Measurements from ENCODE around the genes SELENOK and ARHGEF3.

DNA sequence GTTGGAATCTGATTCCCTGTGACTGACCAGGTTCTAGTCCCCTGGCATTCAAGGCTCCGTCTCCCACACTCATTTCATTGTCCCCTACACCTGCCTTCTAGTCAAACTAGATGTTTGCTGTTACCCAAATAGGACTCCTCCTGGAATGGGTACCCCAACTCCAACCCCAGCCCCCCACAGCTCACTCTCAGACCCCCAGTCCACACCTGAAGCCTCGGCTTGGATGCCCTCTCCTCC is 38.0 kb downstream of the TKT start:
- RRBS = no CpG with 5 or more reads among the region's 2 CpGs

GRCh38 chr3:53370487-53371190 is 23.3 kb upstream of the DCP1A start:
- RRBS = no CpG with 5 or more reads among the region's 30 CpGs

- RRBS = 6% methylated on average over 32 of the region's 56 CpGs
Observed at GRCh38 chr3:53495482-53496128, 1.2 kb downstream of the CACNA1D start.

- RRBS = no CpG with 5 or more reads among the region's 11 CpGs
Observed at GRCh38 chr3:53753388-53754014, 92.7 kb downstream of the CHDH start.

DNA sequence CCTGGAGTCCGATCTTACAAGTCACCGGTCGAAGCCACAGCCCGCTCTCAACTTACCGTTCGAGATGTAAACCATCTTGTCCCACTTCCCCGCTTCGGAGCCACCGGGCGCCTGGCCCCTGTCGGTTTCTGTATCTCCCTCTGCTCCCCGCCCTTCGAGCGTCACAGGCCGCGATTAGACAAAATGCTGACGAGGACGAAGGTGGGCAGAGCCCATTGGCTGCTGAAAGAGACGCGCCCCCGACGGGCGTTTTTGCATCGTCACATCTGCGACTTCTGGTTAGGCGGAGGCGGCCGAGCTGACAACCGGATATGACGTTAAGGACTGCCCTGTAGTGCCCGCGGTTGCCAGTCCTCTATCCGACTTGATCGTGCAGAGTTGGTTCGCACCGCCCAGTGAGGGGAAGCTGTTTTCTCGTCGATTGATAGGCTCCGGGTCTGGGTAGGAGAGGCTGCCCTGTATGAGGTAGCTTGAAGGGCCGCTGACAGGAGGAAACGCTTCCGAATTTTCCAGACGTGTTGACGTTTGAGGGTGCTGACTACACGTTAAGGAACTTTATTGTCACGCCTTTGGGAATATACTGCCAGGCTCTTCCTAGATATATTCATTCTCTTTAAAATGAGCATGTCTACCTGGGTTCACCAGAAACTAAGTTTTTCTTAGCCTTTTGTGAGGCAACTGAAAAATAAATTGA is at the start of gene SELENOK:
SELENOK (minus strand) TSS at position 146 of the 694 bp plus-strand sequence.
- RRBS = 2% methylated on average over 11 of the region's 46 CpGs

- RRBS = no CpG with 5 or more reads among the region's 2 CpGs
Observed at GRCh38 chr3:54434394-54434719, 312.0 kb downstream of the CACNA2D3 start.

DNA sequence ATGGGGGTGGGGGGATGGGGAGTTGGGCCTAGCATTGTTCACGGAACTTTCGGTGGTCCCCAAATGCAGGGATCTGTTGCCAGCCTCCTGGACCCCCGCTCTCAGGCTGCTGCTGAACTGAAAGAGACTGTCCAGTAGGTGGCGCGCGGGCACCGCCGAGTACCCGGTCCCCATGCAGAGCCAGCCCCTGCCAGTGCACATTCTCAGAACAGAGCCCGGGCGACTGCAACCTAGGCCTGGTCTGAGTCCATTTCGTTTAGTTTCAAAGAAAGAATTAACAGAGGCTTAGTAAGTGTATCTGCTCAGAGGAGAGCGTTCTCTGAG is 74.0 kb downstream of the LRTM1 start:
- RRBS = 17% methylated on average over 2 of the region's 13 CpGs

GRCh38 chr3:55446859-55447318 is 40.2 kb downstream of the WNT5A start:
- RRBS = no CpG with 5 or more reads among the region's 8 CpGs

- RRBS = no CpG with 5 or more reads among the region's 52 CpGs
Observed at GRCh38 chr3:55481744-55482904, 5.0 kb downstream of the WNT5A start.

DNA sequence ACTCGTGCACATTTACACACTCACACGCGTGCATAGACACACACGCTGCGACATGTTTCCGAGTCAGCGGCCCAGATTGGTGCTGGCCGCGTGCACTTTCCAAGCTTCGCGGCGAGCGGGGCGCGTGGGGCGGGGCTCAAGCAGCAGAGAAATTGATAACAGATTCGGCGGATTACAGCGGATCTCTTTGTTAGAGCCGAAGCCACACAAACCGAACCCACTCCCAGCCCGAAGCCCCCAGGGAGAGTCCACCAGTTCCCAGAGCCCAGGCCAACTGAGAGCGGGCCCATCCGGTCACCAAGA is 4.2 kb downstream of the WNT5A start:
- RRBS = no CpG with 5 or more reads among the region's 24 CpGs

GRCh38 chr3:56408941-56409305 is 59.3 kb downstream of the ERC2 start:
- RRBS = no CpG with 5 or more reads among the region's 10 CpGs

DNA sequence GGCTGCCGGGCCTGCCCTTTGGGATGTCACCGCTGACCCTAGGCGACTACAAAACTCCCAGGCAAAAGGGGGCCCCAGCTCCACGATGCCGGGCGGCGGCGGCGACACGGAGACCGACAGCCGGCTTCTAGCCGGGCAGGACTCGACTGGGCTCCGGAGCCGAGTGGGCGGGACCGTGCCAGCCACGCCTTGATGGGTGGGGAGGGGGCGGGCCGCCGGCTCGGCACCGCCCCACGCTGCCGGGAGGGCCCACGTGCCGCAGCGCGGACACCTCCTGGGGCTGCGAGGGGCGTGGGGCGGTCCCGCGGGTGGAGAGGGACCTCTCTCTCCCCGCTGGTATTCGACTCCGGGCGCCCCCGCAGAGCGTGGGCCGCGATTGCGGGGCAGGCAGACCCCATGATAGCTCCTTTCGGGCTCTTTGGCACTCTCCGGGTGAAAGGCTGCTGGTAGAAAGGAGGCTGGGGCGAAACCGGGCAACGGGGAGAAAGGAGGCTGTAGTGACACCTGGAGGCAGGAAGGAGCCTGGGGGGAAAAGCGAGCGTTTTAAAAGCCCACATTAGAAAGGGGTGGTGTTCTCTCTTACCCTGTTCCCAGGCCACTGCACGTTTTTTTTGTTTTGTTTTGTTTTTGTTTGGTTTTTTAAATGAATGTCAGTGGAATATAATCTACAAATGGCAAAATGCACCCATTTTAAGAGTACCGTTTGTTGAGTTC is at the start of gene ARHGEF3:
ARHGEF3 (minus strand) TSS at position 148 of the 714 bp plus-strand sequence.
- RRBS = 2% methylated on average over 28 of the region's 53 CpGs

DNA sequence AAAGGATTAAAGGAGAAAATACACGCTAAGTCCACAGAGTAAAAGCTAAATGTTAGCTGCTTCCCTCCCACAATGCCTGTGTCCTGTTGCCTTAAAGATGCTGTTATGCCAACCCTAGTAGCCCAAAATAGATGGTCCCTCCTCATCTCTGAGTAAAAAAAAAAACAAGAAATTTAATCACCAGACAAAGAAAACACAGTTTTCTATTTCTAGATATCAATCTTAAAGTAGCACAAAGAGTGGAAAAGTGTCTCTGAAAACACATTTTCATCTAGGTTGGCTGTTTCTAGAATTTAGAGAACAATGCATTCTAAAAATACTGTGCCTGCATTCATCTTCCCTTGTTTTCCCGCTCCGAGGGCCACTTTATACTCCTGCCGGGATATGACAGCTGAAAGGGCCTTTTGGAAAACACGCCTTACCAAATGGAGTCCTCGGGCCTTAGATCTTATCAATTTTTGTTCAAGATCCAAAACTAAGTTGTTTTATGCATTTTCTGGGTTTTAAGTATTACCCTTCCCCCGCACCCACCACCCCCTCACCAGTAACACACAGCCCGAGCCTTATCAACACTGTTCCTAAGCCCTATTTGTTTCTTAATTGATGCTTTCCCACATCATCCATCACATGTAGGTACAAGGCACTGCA is 47.9 kb upstream of the ARHGEF3 start:
- RRBS = no CpG with 5 or more reads among the region's 8 CpGs

DNA sequence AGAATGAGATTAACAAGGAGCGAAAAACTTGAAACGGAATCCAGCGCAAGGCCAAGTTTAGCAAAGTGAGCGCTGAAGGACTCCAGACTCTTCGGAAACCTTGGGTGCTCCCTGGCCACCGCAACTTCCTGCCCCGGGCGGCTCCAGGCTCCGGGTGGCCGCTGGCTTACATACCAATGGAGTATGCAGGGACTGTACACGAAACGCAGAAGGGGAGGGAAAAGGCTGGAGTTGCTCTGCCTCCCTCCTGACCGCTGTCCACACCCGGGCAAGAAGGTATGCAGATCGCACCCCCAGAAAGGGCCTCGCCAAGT is 746 bp downstream of the ARF4 start:
- RRBS = 0% methylated on average over 2 of the region's 16 CpGs

DNA sequence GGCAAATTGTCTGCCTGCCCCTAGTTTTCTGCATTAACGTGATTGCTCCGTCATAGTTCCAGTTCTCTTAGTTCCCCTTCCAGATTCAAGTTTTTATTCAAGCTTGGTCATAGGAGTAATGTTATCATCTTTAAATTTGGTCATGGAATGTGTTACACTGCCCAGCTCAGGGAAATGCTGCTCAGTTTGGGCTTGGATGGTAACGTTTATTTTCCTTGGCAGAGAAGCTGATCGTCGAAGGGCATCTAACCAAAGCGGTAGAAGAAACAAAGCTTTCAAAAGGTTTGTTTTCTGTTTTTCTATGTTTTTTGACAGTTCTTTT is 118.4 kb upstream of the FLNB start:
- RRBS = no CpG with 5 or more reads among the region's 6 CpGs

DNA sequence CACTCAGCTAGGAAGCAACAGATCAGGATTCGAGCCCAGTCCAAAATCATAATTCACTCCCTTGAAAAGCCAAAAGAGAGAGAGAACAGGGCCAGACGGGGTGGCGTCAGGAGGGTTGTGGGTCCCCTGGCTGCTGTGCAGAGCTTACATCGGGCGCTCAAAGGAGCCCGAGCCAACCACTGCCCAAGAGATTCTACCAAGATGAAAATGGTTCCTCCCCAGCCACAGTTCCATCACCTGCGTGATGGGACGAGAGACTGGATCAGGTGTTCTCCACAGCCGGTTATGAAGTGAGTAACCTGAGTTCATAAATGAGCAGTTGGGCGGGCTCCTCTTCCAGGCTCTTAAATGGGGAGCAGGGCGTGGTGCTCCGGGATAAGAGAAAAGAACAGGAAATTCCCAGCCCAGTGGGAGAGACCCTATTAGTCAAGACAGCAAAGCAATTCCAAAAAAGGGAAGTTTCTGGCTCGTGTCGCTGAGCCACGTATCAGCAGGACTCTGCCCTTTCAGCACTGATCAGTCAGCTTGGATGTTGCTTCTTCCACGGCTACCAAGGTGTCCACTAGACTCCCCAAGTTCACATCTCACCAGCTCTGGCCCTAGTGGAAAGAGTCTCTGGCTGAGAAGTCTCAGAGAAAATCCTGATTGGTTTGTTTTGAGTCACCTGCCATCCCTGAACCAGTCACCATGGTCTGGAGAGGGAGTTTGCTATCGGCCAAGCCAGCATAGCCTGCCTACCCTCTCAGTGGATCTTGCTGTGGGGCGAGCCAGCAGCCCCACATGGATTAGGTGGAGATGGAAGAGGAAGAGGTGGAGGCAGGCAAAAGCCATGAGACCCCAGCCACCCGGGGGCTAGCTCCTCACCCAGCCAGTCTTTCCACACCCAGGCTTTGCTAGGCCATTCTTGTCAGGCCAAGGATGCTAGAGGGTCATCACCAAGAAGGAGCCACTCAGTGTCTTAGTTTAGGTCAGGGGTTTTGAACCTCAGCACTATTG is 48.3 kb upstream of the FLNB start:
- RRBS = 21% methylated on average over 3 of the region's 19 CpGs

DNA sequence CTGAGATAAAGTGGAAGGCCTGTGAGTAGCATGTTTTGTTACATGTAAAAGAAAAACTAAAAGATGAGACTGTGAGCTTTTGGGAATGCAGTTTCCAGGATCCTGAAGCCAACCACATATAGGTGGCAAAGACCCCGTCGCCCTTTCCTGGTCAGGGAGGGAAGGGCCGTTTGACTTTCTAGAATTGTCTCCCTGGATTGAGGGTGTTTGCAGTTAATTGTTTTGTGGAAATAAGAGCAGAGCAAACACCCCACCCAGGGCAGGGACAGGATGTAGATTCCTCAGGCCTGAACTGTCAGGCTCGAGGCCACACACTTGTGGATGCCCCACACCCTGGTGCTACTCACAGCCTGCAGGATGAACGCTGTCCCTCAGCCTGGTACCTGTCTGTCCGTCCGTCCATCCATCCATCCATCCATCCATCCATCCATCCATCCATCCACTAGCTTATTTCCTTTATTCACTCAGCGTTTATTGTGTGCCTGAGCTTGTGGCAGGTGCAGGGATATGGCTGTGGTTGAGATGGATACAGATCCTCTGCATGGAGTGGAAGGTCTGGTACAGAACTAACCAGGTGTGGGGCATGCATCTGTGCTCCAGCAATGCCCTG is 29.9 kb upstream of the FLNB start:
- RRBS = no CpG with 5 or more reads among the region's 8 CpGs

- RRBS = no CpG with 5 or more reads among the region's 8 CpGs
Observed at GRCh38 chr3:58040057-58040599, 31.9 kb downstream of the FLNB start.

GRCh38 chr3:58044721-58045187 is 36.5 kb downstream of the FLNB start:
- RRBS = no CpG with 5 or more reads among the region's 2 CpGs

Measured in GM19240 (cell line).